Bronchus fibroblast of lung (primary cell): ENCODE results near the genes FUCA1 and NIPAL3.

- RAMPAGE, long total RNA, result no peak
Observed at GRCh38 chr1:23548533-23549379, 10.5 kb downstream of the ID3 start.

GRCh38 chr1:23568126-23569204, 9.2 kb upstream of the ID3 start:
- RAMPAGE, long total RNA, result no peak

GRCh38 chr1:23722640-23722993, 20.7 kb upstream of the ELOA start:
- RAMPAGE, long total RNA, result no peak

DNA sequence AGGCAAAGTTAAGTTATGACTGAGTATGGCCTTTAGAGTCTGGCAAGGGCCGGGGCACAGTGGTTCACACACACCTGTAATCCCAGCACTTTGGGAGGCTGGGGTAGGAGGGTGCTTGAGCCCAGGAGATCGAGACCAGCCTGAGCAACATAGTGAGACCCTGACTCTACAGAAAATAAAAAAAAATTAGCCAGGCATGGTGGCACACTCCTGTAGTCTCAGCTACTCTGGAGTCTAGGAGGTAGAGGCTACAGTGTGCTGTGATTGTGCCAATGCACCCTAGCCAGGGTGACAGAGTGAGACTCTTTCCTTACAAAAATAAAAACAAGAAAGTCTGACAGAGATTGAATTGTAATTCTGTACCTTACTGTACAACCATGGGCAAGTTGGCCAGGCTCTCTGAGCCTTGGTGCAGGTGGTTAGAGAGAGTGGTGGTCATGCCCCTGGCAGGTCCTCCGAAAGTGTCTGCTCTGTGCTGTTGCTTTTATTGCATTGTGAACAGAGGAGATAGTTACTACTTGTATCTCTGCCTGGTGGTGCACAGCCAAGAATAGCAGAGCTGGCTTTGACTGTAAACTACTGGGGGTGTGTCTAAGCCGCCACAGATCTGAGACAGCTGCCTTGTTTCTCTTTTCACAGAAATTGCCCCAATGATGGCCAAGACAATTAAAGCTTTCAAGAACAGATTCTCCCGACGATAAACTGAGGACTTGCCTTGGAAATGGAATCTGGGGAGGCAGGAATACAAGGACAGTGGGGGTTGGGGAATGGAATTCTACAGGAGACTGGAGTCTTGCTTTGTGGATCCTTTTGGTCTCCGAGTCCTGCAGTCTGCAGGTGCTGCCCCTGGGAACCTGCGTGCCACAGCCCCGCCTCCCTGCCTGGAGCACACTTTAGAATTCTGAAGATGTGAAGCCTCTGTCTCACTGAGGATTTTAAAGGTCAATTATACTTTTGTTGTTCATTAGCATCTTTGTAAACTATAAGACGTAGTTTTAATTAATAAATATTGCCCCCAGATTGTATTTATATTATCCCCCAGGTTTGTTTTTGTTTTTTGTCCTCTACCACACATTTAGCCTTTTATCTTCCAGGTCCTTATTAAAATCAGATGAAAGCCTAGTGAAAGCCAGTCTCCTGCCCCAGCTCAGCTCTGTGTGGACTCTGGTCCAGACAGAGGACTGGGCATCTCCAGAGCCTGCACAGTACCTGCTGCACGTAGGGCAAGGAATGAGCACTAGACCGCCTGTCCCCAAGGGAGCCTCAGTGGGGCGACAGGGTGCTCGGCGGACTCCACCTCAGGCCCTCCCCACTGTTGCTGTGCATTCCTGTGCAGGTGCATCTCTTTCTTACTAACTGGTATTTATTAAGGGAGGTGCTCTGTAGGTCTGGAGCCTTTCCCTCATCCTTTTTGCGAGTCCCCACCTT, 16.1 kb downstream of the ELOA start:
- RAMPAGE, long total RNA, result no peak

GRCh38 chr1:23868136-23868842, at the start of gene FUCA1:
TSS of gene FUCA1 (minus strand) at chr1:23868290.
- RAMPAGE, long total RNA, result start-site peak on the minus strand at chr1:23868294-23868356, 16 and 23 reads in 2 replicates

DNA sequence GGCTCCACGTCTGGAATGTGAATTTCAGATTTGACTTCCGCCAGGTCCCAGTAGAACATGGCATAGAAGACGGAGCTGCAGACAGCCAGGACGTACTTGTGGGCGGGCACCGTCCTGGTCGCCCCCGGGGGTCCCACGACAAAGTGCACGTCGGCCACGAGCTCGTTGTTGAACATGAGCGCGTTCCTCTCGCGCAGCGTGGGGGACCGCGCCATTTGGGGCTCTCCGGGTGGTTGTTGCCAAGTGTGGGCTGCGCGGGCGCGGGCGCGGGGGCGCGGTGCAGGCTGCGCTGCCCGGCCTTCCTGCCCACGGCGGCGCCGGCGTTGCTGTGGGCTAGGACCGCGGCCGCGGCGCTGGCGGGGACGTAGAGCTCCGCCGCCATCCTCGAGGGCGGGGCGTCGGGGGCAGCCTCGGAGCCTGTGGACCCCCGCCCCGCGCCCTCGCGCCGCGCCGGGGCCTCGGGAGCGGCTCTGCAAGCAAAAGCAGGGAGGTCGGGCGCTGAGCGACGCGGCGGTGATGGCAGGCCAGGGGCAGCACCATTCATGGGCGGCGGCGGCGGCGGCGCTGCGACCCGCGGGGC, 10.5 kb downstream of the CNR2 start:
- RAMPAGE, long total RNA, result no peak

- RAMPAGE, long total RNA, result no peak
Observed at GRCh38 chr1:23908713-23909345, 4.3 kb downstream of the CNR2 start.

DNA sequence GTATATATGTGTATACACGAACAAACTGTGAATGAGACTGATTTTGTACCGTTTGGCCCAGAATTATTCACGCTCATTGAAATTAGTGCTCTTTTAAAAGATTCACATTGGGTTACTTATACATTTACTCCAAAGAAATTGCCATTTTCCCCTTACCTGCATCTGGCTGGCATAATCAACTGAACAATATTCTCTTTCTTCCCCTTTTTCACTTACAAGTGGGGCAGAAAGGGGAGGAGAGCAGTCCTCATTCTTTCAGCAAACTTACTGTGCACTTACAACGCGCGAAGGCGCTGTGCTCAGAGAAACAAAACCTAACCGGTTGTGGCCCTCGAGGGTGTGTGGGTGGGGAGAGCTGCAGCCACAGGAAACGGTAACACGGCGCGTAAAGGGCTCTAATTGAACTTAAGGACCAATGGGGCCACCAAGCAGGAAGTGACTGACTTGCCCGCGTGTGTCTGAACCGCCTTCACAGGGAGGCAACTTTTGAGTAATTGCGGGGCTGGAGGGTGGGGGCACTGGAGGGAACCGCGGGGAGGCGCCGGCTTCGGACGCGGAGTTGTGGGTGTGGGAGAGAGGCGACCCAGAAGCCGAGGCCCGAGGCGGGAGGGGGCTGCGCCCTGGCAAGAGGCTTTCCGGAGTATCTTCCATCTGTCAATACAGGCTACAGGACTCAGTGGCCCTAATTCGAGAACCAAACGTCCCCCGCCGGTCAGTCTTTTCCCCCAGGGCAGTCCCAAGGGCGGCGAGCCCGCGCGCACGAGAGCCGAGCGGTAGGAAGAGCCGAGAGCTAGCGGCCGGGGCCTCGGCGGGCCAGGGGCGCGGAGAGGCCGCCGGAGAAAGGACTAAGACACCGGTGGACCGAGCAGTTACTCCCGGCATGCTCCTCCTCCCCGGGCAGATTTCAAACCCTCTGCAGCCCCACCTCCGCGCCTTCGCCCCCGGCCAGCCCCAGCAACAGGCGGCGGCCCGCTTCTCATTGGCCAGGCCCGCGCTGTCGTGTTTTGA, 557 bp upstream of the PNRC2 start:
- RAMPAGE, long total RNA, result no peak

DNA sequence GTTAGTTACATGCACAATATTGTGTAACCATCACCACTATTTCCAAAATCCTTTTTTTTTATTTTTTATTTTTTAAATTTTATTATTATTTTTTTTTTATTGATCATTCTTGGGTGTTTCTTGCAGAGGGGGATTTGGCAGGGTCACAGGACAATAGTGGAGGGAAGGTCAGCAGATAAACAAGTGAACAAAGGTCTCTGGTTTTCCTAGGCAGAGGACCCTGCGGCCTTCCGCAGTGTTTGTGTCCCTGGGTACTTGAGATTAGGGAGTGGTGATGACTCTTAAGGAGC, 51.2 kb upstream of the SRSF10 start:
- RAMPAGE, long total RNA, result no peak

- RAMPAGE, long total RNA, result no peak
Observed at GRCh38 chr1:24117681-24118211, 5.8 kb upstream of the MYOM3 start.

DNA sequence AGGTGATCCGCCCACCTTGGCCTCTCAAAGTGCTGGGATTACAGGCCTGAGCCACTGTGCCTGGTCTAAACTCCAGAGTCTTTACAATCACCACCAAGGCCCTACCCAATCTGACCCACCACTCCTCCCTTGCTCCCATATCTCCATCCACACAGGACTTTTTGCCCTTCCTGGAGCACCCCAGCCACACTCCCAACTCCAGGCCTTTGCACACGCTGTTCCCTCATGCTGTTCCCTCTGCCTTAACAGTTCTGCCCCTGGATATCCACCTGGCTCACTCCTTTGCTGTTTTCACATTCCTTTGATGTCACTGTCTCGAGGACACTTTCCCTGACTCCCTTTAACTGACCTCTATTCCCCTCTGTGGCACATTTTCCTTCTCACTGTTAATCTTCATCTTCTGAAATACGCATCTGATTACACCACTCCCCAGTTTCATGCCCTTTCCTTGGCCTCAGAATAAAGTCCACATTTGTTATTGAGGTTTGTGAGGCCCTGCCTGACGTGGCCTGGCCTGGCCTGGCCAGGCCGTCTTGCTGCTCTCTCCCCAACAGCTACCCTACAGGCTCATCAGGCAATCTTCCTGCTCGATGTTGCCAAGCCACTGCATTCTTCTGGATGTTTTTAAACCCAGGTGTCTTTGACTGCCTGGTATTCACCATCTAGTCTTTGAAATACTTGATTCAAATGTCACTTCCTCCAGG, 3.0 kb downstream of the IFNLR1 start:
- RAMPAGE, long total RNA, result no peak

DNA sequence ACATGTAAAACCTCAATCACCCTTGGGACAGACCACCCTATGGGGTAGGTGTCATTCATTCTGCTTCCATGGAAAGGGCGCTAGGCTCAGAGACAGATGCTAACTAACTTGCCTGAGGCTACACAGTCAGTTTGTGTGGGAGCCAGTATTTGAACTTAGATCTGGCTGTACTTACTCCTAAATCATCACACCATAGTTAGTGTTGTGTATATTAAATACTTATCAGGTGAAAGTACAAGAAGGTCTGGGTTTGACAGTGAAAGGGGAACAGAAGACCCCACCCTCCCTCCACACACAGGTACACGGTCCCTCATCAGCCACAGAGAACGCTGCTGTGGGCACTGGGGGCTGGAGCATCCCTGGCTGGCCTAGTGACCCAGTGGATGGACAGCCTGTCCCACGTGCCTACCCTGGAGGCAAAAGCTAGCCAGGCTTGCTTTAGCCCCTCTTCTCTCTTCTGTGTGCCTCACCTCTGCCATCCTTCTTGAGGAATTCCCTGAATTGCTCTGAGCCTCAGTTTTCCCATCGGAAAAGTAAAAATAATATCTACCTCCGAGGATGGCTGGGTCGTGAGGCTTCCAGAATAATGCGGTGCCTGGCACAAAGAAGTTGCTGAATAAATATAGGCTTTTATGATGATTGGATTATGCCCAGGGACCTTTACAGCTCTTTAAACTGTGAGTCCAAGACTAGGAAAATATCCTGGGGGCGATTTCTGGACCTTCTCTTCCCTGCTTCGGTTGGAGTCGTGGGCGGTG, 1.1 kb downstream of the IFNLR1 start:
- RAMPAGE, long total RNA, result no peak

DNA sequence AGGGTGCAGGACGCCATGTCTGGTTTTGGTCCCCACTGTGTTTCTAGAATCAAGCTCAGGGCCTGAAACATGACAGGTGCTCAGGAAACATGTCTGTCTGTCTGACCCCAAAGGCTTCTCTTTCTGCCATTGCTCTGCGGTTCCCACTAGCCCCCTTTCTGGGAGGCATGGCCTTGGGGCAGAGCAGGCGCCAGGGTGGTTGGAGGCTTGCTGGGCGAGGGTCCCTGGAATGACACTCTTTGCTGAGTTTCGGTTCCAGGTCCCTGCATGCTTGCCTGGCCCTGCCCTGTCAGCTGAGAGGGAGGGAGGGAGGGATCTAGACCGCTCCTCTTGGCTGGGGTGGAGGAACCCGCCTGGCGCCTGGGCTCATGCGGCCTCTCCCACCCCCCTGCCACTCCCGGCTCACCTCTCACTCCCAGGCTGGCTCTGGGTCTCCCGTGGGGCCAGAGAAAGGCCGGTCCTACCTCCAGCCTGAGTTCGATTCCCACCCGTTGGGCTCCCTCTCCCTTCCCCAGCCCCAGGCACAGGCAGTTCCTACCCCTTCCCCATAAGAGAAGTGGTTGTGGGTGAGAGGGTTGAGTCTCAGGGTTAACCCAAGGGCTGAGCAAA, 18.9 kb upstream of the IFNLR1 start:
- RAMPAGE, long total RNA, result no peak

DNA sequence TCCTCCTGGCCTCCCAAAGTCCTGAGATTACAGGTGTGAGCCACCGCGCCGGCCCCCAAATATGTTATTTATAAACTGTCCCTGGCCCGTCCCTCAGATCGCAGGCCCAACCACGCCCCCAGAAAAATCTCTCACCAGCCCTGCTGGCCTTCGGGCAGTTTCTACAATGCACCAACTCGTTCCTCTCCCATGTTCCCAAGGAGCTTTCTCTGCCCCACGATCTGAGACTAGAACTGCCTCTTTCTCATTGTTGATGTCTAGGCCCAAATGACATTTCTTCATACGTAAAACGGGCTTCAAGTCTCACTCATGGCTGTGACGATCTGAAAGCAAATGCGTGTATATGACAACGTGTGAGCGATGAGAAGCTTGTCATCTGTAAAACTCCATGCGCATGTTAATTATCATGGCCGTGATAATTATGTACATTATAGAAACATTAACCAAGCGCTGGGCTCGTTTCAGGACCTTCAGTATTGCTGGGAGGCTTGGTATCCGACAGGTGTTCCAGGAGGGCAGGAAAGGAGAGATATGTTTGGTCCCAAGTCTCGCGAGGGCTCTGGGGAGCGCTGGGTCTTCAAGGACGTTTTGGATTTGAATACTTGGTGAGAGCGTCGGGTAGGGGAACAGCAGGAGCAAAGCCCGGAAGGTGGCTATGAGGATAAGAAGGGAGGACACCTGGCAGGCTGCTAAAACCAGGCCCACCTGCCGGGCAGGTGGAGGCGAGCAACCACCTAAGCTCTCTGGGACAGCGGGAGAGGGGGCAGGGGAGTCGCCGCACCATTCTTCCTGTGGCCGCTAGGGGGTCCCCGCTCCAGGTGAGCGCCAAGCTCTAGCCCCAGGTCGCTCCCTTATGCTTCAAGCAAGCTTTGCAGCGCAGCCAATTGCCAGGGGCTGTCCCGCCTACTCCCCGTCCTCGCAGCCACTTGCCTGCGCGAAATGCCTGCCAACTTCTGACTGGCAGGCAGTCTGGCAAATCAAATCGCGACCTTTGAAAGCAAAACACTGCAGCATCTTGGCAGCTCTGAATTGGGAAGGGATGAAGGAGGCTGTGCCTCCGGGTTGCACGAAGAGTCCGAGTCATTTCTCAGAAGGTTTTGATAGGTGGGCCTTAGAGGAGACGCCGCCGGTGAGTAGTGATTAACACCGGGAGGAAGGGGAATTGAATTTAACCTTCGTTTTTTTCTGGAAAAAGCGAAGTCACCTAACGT, at the start of gene NIPAL3:
Gene NIPAL3 (plus strand): TSS at position 1,027 of the 1,211 bp plus-strand sequence.
- RAMPAGE, long total RNA, result no peak

DNA sequence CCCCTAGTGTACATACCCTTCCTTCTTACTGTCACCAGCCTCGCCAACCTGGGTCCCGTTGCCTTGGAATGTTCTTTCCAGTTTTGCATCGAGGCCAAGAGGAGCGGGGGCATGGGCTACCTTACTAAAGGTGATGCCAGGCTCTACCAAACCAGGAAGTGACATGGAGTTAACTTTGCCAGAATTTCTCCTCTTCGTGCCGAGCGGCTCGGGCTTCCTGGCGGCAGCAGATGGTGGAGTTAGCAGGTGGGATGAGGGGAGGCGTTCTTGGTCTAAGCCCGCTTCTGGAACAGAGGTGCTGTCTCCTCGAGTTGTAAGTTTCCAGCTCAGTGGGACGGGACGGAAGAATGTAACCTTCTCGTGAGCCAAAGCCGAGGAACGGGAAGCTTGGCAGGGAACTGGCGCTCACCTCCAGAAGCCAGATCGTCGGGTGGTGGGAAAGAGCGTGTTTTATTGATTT, 415 bp downstream of the NIPAL3 start:
- RAMPAGE, long total RNA, result no peak

DNA sequence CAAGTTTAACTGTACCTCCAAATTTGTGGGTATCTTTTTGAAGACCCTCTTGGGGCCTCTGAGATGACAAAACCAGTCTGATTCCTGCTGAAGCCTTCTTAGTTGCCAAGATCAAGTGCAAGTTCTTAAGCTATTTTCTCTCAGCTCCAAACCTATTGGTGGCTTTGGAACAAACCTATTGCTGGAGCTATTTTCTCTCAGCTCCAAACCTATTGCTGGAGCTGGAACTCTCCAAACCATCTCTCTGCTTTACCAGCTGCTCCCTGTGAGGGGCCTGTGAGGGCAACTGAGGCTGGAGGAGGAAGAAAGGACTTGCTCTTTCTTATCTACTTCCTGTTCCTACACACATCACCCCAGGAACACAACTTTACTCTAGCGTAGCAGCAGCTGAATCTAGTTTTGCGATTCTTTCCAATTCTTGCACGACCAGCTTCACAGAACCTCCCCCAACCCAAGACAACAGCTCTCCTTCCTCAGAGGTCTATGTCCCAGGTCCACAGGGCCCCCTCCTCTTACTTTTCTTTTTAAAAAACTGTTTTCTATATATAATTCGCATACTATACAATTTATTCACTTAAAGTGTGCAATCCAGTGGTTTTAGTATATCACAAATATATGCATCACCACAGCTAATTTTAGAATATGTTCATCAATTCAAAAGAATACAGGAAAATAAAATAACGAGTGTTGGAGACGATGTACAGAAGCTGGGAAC, 15.9 kb upstream of the RCAN3 start:
- RAMPAGE, long total RNA, result no peak

DNA sequence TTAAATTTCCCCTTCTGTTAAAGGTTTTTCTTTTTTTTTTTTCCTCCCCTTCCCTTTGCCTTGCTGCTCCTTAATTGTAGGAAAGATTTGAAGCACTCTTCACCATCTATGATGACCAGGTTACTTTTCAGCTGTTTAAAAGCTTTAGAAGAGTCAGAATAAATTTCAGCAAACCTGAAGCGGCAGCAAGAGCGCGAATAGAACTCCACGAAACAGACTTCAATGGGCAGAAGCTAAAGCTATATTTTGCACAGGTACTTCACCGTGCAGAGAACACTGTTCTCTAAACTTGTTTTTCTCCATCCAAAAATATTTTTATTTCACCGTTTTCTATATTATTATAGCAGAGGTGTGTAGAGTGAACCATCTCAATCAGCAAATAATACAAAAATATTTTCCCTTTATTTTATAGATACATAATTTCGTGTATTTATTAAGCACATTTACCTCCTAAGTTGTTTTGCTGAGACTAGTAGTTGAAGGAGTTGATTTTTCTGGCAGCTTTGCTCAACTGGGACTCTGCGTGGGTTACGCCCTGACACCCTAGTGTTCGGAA, 24.7 kb upstream of the NCMAP start:
- RAMPAGE, long total RNA, result no peak

DNA sequence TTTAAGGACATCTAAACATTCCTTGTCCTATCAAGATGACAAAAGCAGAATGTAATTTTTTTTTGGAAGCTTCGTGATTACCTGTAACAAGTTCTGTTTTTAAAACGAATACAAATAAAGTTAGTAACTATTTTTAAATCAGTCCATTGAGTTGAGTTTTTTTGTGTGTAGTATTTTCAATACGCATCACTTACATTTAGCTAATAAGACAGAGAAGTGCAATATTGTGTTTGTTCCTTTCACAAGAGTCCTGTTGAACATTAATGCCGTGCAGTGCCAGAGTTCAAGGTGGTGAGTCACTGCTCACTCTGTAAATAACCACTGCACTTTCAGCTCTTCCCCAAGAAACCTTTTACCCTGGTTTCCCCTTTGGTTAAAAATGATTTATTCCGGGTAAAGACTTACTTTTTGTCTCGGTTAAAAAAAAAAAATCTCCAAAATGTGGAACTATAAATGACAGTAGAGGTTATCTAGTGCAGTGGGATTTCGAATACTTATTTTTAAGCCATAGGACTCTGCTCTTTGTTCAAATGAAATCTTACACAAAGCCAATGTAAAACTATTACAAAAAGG, 14.9 kb upstream of the NCMAP start:
- RAMPAGE, long total RNA, result no peak

- RAMPAGE, long total RNA, result no peak
Observed at GRCh38 chr1:24694112-24694836, 51.0 kb upstream of the CLIC4 start.

- RAMPAGE, long total RNA, result no peak
Observed at GRCh38 chr1:24771065-24771621, 25.9 kb downstream of the CLIC4 start.